Liver (tissue), 9 donors: ENCODE data around the genes GPR183, ZIC5 and BIVM.

GRCh38 chr13:99307270-99307567 lies at the start of gene GPR183:
Gene GPR183, minus strand, starts transcription at chr13:99307399.
- PRO-cap, 5 experiments: peak in 5 of 5 experiments; most common minus-strand start chr13:99307399 (in 5)
- RAMPAGE, long total RNA, 2 experiments: no peak in any of the 2 experiments
- RRBS: no CpG with 5 or more reads among the region's 4 CpGs

GRCh38 chr13:99311064-99312207 lies 4.2 kb upstream of the GPR183 start:
- PRO-cap, 5 experiments: no peak in any of the 5 experiments
- RAMPAGE, long total RNA, 2 experiments: no peak in any of the 2 experiments
- RRBS: no CpG with 5 or more reads among the region's 11 CpGs

DNA sequence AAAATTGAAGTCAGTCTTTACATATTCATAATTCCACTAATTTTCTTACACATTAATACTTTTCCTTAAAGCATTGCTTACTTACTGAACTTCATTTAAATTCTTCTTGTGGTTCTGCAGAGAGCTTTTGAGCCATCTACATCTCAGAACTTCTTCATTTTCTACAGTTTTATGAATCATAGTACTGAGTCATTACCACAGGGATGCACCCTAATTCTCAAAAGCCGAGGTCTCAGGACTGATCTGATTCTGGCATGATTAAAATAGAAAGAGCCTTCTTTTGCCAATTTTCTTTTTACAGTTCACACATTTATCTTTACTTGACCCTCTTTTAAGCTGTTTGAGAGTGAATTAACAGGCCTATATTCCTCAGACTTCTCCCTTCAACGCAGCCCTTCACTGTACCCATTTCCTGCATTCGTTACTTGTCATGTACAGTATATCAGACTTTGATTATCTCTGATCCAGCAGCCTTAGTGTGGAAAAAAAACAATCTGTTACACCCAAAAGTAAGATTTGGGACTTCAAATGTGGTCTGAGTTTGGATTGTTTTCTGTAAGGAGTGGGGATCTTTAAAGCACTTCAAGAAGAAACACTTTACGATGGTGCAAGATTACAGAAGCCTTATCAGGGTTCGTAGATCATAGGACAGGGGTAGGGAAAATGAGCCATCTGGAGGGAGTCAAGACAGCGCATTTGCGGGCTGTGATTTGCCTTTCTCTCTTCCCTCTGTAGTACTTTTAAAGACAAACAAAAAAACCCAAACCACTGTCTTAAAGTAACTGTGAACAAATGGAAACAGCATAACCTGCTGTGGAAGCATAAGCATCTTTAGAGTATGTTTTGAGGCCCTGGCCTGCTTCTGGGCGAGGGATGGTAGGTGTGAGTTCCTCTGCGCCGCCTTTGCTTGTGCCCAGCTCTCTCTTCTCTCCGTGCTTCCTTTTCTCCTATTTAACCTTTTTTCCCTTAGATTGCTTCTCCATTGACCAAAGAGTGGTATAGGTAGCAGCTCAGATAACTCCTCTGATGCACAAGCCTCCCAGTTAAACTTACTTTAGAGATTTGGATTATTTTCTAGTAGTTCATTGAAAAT lies 15.3 kb upstream of the GPR183 start:
- PRO-cap, 5 experiments: no peak in any of the 5 experiments
- RAMPAGE, long total RNA, 2 experiments: no peak in any of the 2 experiments
- RRBS: no CpG with 5 or more reads among the region's 11 CpGs

- PRO-cap, 5 experiments: no peak in any of the 5 experiments
- RAMPAGE, long total RNA, 2 experiments: no peak in any of the 2 experiments
- RRBS: no CpG with 5 or more reads among the region's 5 CpGs
These were observed 34.2 kb upstream of the GPR183 start for GRCh38 chr13:99341253-99341964.

GRCh38 chr13:99355720-99356170 lies 48.5 kb upstream of the GPR183 start:
- PRO-cap, 5 experiments: no peak in any of the 5 experiments
- RAMPAGE, long total RNA, 2 experiments: no peak in any of the 2 experiments
- RRBS: no CpG with 5 or more reads among the region's 8 CpGs

GRCh38 chr13:99374408-99375023 lies 67.3 kb upstream of the GPR183 start:
- PRO-cap, 5 experiments: no peak in any of the 5 experiments
- RAMPAGE, long total RNA, 2 experiments: no peak in any of the 2 experiments
- RRBS: no CpG with 5 or more reads among the region's 11 CpGs

DNA sequence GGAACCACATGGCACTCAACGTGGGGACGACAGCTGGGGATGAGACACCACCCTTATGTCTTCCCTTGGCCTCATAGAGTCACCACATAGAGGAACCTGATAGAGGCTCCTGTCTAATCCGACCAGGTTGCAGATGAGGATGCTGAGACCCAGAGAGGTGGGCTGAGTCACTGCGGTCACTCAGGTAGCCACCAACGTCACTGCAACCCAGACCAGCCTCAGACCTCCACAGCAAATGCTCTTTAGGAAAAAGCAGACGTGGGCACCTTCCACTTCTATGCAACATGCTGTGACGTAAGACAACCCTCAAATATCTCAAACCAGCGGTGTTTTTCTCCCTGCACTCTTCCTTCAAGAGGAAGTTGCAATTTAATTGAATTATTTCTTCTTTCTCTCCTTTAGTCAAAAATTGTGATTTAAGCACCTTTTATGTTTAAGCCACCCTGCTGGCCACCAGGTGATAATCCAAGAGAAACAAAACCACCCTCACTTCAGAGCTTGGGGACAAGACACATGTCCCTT lies 79.0 kb upstream of the TM9SF2 start:
- PRO-cap, 5 experiments: no peak in any of the 5 experiments
- RAMPAGE, long total RNA, 2 experiments: no peak in any of the 2 experiments
- RRBS: no CpG with 5 or more reads among the region's 8 CpGs

DNA sequence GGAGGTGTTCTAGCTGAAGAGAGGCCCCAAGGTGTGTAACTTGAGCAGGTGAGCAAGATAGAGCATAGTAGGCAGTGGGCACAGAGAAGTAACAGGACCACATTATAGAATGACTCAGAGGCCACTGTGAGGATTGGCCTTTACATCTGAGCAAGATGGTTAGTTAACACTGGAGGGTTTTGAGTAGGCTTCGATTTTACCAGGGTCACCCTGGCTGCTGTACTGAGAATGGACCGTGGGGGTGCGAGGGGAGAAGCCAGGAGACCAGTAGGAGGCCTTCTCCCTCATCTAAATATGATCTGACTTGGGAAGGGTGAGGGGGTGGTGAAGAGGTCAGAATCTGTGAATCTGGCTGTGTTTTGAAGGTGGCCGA lies 22.7 kb downstream of the TM9SF2 start:
- PRO-cap, 5 experiments: no peak in any of the 5 experiments
- RAMPAGE, long total RNA, 2 experiments: no peak in any of the 2 experiments
- RRBS: no CpG with 5 or more reads among the region's 4 CpGs

- PRO-cap, 5 experiments: no peak in any of the 5 experiments
- RAMPAGE, long total RNA, 2 experiments: no peak in any of the 2 experiments
- RRBS: no CpG with 5 or more reads among the region's 8 CpGs
These were observed 41.6 kb downstream of the TM9SF2 start for GRCh38 chr13:99542681-99543464.

- PRO-cap, 5 experiments: peak in 1 of 5 experiments; most common plus-strand start chr13:99566367 (in 1)
- RAMPAGE, long total RNA, 2 experiments: no peak in any of the 2 experiments
- RRBS: 75% methylated on average over 5 of the region's 30 CpGs
These were observed 40.6 kb upstream of the CLYBL start for GRCh38 chr13:99565702-99566485.

DNA sequence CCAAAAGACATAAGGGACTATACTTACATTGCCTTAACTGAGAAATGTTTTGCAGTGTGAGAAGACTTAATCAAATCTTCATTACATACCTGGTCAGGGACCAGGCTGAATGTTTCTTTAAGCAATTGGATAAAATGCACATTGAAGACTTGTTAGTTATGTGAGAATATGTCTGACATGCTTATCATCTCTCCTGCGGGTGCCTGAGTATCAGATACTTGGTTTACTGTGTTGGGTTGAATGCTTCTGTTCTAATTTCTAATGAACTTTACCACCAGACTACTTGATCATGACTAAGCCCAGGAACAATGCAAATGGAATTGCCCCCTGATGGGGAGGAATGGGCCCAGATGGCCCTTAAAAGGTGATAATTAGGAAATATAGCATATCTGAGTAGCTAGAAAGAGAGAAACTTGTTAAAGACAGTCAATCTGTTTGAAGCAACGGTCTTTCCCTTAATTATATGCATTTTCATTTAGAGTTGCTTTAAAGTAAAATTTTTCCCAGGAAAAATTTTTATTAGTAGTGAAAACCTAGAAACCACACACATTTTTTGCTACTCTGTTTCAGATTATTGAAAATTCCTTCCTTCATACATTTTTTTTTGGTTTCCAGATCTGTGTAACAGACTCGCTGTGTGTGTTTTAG lies 81.3 kb downstream of the CLYBL start:
- PRO-cap, 5 experiments: no peak in any of the 5 experiments
- RAMPAGE, long total RNA, 2 experiments: no peak in any of the 2 experiments
- RRBS: no CpG with 5 or more reads among the region's 3 CpGs

GRCh38 chr13:99858664-99859497 lies 112.7 kb downstream of the ZIC5 start:
- PRO-cap, 5 experiments: no peak in any of the 5 experiments
- RAMPAGE, long total RNA, 2 experiments: no peak in any of the 2 experiments
- RRBS: no CpG with 5 or more reads among the region's 10 CpGs

DNA sequence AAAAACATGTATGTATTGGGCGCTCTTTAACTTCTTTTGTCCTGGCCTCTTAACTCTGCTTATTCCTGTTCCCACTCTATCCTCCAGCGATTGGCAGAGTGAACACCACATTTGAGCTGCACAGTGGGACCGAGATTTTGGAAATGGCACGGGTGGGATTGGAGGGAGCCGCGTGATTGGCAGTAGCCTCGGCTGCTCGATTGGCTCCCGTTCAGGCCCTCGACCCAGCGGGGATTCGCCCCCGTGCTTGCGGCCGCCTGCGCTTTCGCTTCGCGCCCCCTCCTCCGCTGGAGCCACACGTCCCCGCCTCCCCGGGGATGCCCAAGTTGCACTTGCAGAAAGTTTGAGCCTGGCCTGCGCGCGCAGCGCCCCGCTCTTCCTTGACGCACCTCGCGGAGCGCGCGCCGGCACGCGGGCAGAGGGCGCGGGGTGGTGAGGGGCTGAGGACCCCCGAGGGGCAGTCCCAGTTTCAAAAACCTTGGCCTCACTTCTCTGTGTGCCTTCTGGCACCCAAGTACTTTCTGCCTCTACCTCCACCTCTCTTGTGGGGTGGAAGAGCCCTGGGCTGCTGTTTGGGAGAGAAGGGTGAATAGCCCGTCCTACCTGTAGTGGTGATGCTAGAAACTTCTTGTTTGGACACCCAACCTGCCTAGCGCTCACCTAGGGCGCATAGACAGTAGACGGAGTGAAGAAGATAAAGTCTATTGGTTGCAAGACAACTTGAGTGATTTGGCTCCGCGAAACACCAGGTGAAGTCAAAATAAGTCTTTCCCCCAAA lies at the start of gene ZIC5:
ZIC5 (minus strand) TSS at position 100 of the 778 bp plus-strand sequence.
- PRO-cap, 5 experiments: no peak in any of the 5 experiments
- RAMPAGE, long total RNA, 2 experiments: no peak in any of the 2 experiments
- RRBS: 28% methylated on average over 9 of the region's 46 CpGs

DNA sequence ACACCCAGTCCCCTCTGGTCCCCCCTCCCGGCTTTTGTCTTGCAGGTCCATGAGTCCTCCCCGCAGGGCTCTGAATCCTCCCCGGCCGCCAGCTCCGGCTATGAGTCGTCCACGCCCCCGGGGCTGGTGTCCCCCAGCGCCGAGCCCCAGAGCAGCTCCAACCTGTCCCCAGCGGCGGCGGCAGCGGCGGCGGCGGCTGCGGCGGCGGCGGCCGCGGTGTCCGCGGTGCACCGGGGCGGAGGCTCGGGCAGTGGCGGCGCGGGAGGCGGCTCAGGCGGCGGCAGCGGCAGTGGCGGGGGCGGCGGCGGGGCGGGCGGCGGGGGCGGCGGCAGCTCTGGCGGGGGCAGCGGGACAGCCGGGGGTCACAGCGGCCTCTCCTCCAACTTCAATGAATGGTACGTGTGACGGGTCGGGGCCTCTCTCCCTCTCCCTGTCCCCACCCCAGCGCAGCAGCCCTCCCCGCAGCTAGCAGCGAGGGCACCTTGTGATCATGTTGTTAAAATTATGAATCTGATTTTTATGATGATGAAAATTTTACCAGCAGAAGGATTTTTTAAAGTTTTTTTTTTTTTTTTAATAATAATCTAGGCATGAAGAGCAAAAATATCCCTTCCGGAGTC lies 3.8 kb downstream of the ZIC2 start:
- PRO-cap, 5 experiments: peak in 1 of 5 experiments; most common plus-strand start position 273 of the sequence (in 1)
- RAMPAGE, long total RNA, 2 experiments: no peak in any of the 2 experiments
- RRBS: 15% methylated on average over 15 of the region's 55 CpGs

- PRO-cap, 5 experiments: no peak in any of the 5 experiments
- RAMPAGE, long total RNA, 2 experiments: no peak in any of the 2 experiments
- RRBS: no CpG with 5 or more reads among the region's 21 CpGs
These were observed 6.2 kb downstream of the ZIC2 start for GRCh38 chr13:99987602-99988343.

DNA sequence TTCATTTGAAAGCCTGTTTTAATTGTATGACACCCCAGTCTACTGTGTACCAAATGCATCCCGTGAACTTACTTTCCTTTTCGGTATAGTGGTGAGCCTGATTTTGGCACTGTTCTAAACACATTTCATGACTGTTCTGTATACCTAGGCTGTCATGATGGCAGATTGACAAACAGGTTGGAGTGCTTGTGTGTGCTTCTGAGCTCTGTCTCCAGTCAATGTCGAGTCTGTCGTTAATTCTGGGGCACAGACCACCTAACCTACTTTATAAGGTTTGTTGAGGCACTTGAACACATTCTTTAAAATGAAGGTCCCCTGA lies 806 bp downstream of the PCCA start:
- PRO-cap, 5 experiments: peak in 2 of 5 experiments; most common plus-strand start position 168 of the sequence (in 2); most common minus-strand start position 116 of the sequence (in 1)
- RAMPAGE, long total RNA, 2 experiments: no peak in any of the 2 experiments
- RRBS: no CpG with 5 or more reads among the region's 4 CpGs

GRCh38 chr13:101417074-101417531 lies 795 bp upstream of the NALCN start:
- PRO-cap, 5 experiments: no peak in any of the 5 experiments
- RAMPAGE, long total RNA, 2 experiments: no peak in any of the 2 experiments
- RRBS: no CpG with 5 or more reads among the region's 2 CpGs

DNA sequence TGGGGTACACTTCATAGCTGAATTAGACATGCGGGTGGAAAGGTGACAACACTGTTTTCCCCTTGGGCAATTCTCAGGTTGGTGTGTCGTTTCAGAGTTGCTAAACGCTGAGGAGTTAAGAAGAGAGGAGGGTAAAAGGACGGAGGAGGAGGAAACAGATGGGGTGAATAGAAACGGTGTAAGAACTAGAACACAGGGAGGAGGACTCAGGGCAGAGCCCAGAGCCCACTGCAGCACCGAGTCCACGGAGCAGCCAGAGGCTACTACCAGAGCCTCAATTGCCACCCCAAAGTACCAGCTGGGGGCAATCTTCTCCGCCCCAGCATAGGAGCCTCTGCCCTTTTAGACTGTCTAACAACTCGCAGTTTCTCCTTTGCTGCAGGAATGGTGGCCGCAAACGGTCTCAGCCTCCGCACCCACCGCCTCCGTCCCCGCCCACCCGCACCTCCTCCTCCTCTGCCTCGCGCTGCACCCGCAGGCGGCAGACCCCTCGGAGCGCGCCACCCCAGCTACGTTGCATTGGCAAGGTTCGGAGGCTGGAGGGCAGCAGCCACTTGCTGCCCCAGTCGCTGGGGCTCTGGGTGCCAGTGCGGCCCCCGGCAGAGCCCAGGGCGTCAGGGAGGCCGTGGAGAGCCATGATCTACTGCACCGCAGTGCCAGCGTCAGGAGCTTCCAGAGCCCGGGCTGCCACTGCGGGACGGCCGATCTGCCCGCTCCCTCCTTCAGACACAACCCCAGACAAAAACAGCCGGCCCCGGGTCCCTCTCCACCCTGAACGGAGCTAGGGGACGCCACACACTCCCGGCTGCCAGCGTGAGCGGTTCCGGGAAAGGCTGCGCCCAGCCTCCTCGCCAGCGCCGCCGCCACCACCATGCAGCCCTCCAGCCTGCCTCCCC lies 196.9 kb upstream of the TPP2 start:
- PRO-cap, 5 experiments: peak in 3 of 5 experiments; most common plus-strand start position 188 of the sequence (in 1); most common minus-strand start position 230 of the sequence (in 1)
- RAMPAGE, long total RNA, 2 experiments: no peak in any of the 2 experiments
- RRBS: 5% methylated on average over 15 of the region's 50 CpGs

DNA sequence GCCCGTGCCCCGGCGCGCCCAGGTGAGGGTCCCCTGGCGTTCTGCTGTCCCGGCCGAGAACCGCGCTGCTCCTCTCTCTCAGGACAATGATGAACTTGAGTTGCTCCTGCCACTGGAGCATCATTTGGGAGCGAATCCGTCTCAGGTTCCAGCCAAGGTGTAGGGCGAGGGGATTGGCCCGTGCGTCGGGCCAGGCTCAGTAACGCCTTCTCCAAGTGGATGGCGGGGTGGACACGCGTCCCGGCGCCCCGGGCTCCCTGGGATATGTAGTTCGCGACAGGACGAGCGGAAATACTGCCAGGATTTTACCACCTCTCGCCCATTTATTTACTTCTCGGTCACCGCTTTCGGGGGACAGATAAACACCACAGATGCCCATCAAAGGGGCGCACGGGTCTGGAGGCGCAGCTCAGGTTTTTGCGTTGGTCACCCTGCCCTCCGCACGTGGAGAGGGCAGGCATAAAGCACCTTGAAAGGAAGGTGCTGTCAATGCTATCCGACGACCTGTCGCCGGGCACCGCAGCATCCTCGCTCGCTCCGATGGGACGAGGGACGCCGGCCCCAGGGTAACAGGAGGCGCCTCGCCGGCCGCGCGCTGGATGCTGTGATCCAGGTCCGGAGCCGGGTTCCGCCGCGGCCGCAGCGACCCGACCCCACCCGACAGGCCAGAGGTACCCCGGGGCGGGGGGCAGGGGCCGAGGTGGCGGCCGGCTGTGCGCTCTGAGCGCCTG lies at the start of gene BIVM:
BIVM (plus strand) TSS at position 269 of the 731 bp plus-strand sequence.
- PRO-cap, 5 experiments: peak in 5 of 5 experiments; most common plus-strand start position 489 of the sequence (in 3); most common minus-strand start position 88 of the sequence (in 5)
- RAMPAGE, long total RNA, 2 experiments: no peak in any of the 2 experiments
- RRBS: 2% methylated on average over 26 of the region's 69 CpGs

GRCh38 chr13:102900104-102900546 lies 54.3 kb downstream of the ERCC5 start:
- PRO-cap, 5 experiments: peak in 1 of 5 experiments; most common minus-strand start chr13:102900208 (in 1)
- RAMPAGE, long total RNA, 2 experiments: no peak in any of the 2 experiments
- RRBS: no CpG with 5 or more reads among the region's 4 CpGs